Breast epithelium (tissue), 2 donors: ENCODE measurements around a stretch of chr1.

DNA sequence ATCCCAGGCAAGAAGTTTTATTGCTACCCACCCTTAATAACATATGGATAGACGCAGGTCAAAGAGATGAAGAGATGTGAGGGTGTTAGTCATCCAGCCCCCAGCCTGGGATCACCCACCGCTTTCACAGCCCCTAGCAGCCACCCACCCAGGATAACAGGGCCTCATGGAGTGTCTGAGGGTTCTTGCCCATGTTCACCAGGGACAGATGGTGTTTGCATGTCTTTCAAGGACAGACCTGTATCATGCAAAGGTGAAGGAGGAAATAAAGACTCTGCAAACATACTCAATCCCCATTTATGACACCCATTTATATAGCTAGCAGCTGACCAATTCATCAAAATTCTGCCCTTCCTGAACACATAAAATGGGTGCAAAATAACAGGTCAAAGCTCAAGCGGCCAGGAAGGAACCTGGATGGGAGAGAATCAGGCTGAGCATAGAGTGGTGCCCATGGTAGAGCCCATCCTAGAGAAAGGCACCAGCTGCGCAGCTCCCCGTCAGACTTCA is 32.7 kb upstream of the LYPD8 start:
- PRO-cap = no peak
- RAMPAGE, long total RNA, 2 experiments = no peak in any of the 2 experiments

DNA sequence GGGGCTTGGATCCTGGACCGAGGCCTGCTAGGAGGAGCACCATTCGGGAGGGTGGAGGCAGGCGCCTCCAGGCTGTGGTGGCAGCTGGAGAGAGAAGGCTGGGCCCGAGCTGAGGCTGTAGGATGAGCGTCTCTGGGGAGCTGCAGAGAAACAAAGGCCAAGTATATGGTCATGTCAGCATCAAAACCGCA is 593 bp downstream of the SH3BP5L start:
- PRO-cap = no peak
- RAMPAGE, long total RNA, 2 experiments = no peak in any of the 2 experiments

DNA sequence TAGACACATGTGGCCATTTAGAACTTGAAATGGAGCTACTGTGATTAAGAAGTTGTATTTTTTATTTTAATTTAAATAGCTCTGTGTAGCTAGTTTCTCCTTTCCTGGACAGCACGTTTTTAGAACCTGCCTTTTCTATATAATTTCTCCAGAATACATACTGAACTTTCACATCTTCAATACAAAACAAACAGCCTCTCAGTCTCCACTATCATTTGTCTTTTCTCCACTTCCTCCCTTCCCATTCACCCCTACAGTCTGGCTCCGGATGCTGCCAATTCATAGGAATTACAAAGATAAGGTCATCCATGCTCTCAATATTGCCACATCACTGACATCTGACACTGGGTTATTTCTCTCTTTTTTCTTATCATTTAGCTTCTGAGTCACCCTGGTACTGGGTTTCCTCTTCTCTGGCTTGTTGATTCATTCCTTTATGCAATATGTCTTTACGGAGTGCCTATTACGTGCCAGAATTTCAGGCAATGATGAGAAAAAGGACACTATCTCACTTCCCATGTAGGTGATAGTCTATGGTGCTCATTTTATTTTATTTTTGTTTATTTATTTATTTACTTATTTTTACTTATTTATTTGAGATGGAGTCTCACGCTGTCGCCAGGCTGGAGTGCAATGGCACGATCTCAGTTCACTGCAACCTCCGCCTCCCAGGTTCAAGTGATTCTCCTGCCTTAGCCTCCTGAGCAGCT is 3.1 kb upstream of the SH3BP5L start:
- PRO-cap = no peak
- RAMPAGE, long total RNA, 2 experiments = no peak in any of the 2 experiments

GRCh38 chr1:248841763-248842444 is 3.9 kb downstream of the ZNF672 start:
- PRO-cap = no peak
- RAMPAGE, long total RNA, 2 experiments = no peak in any of the 2 experiments

GRCh38 chr1:248852608-248853692 is 5.9 kb downstream of the ZNF692 start:
- PRO-cap = no peak
- RAMPAGE, long total RNA, 2 experiments = no peak in any of the 2 experiments